ENCODE measurements around a stretch of chr20.

GRCh38 chr20:50586126-50587104 is 76.2 kb downstream of the PTPN1 start:
- PRO-cap, result no peak
- RRBS, result no CpG with 5 or more reads among the region's 17 CpGs

- PRO-cap, result no peak
- RRBS, result no CpG with 5 or more reads among the region's 17 CpGs
Measured at GRCh38 chr20:50655166-50655974, 36.0 kb downstream of the RIPOR3 start.

GRCh38 chr20:50670037-50670864 is 21.1 kb downstream of the RIPOR3 start:
- PRO-cap, result bidirectional peak, plus-strand start at chr20:50670737, minus-strand start at chr20:50670589
- RRBS, result no CpG with 5 or more reads among the region's 16 CpGs

DNA sequence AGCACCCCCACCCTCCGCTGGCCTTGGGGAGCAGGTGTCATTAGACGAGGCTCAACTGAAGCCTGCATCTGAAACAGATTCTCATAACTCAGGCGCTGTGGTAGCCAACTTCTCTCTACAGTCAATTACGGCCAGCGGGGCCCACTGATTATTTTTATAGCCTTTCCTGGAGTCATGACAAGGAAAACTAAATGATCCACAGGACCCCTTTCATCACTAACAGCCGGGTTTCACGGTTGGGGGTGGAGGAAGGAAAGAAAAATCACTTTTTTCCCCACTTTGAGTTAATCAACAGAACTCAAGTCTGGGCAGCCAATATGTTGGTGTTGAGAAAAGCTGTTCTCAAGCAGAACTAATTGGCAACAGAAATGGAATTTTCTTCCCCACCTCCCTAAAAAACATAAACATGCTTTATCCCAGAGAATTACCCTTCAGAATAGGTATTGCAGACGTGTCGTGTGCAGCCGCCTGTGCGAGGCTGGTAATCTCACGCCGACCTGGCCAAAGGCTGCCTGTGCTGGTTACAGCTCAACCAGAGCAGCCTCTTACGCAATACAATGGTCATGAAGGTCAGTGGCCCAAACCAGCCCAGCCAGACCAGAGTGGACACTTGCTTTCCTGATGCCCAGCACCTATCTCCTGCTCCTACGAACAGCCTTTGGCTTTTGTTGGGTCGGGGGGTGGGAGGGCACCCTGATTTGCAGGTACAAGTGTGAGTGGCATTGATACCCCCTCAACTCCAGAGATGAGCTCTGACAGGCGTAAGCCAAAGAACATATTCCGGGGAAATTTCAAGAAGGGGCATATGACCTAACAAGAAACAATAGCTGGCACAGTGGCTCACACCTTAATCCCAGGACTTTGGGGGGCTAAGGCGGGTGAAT is 11.0 kb downstream of the RIPOR3 start:
- PRO-cap, result unidirectional peak, minus-strand start at position 506 of the sequence
- RRBS, result no CpG with 5 or more reads among the region's 19 CpGs

GRCh38 chr20:50710733-50710994 is 19.3 kb upstream of the RIPOR3 start:
- PRO-cap, result bidirectional peak, plus-strand start at chr20:50710850, minus-strand start at chr20:50710790
- RRBS, result no CpG with 5 or more reads among the region's 5 CpGs

DNA sequence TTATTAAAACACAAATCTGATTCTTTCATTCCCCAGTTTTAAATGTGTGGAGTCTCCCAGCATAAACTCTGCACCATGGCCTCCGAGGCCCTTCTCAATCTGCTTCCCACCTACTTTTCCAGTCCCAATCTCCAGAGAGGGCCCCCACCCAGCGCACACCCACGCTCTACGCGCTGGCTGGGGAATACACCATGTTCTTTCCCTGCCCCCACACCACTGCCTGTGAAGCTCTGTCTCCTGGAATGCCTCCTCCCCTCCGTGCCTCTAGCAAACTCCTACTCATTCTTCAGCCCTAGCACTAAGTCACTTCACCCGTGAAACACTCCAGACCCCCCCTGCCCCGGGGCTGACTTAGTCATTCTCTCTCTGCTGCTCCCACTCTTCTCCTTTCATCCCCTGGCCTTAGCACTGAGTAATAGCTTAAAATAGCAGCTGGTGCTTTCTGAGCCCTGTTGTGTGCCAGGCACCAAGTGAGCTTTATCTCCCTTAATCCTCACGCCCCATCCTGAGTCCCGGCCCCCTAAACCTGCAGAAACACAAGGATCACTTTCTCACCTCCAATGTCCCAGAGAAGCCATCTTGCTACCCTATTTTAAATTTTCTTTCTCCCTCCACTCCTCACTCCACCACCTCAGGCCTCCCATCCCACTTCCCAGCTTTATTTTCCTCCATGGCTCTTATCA is 6.5 kb upstream of the PARD6B start:
- PRO-cap, result bidirectional peak, plus-strand start at position 238 of the sequence, minus-strand start at position 101 of the sequence; bidirectional peak, plus-strand start at position 392 of the sequence, minus-strand start at position 275 of the sequence
- RRBS, result no CpG with 5 or more reads among the region's 10 CpGs

GRCh38 chr20:50840573-50841037 is 45.7 kb downstream of the BCAS4 start:
- PRO-cap, result no peak
- RRBS, result no CpG with 5 or more reads among the region's 29 CpGs

DNA sequence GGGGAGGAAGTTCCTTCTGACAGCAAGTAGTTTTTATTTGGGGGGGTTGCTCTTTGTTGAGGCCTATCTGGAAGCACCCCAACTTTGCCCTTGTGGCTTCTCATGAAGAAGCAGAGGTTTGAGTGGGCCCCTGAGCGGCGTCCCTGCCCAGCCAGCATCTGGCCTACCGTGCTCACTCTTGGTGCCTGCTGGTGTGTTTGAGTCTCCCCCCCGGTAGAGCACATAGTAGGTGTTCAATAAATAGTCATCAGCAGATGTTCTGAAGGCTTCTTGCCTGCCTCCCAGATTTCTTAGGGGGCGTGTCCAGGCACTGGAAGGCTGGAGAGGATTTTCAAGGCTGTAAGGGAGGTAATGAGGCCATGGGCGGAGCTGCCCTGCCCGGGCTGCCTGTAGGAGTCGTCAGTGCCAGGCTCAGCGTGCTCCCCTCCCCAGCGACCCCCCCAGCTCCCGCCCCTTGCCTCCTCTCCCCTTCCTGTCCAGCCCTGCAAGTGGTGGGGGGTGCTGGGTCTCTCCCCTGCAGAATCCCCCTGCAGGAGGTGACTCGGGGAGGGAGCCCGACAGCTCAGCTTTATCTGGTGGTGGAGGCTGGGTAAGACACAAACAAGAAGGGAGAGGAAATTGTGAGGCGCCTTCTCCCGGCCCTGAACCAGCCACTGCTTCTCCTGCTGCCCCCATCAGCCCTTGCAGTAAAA is 55.9 kb downstream of the BCAS4 start:
- PRO-cap, result no peak
- RRBS, result 75% methylated on average over 1 of the region's 15 CpGs

DNA sequence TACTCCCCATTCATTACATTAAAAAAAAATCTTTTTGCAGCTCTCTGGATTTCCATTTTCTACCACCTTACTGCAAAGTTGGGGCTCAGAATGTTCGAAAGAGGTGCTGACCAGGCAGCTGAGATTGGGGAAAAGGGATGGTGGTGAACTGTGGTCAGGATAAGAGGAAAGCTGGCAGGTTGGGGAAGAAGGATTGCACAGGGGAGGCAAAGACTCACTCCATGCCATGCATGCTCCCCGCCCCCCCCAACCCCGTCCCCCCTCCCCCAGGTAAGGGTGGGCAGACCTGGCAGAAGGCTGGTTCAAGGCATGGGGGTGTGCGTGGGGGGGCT is 1.2 kb downstream of the ADNP start:
- PRO-cap, result no peak
- RRBS, result no CpG with 5 or more reads among the region's 4 CpGs

DNA sequence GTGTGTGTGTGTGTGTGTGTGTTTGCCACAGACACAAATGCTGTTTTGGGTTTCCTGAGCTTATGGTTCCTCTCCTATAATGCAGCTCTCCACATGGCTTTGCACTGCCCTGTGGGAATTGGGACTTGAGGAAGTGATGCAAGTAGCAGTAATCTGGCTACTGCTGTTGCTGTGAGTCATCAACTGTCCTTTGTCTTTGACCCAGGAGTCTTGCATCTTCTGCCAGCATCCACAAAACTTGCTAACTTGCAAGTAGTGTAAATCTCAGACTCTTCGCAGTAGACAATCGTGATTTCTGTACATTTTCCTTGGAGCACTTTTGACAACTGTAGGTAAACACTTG is 10.8 kb upstream of the KCNG1 start:
- PRO-cap, result bidirectional peak, plus-strand start at position 215 of the sequence, minus-strand start at position 78 of the sequence
- RRBS, result no CpG with 5 or more reads among the region's 2 CpGs

GRCh38 chr20:51084277-51084709 is 61.4 kb upstream of the KCNG1 start:
- PRO-cap, result no peak
- RRBS, result no CpG with 5 or more reads among the region's 10 CpGs

GRCh38 chr20:51365799-51366930 is 176.4 kb downstream of the NFATC2 start:
- PRO-cap, result no peak
- RRBS, result no CpG with 5 or more reads among the region's 20 CpGs

- PRO-cap, result no peak
- RRBS, result no CpG with 5 or more reads among the region's 10 CpGs
Measured at GRCh38 chr20:51431071-51431907, 111.2 kb downstream of the NFATC2 start.

- PRO-cap, result no peak
- RRBS, result no CpG with 5 or more reads among the region's 16 CpGs
Measured at GRCh38 chr20:51494174-51494799, 48.2 kb downstream of the NFATC2 start.

- PRO-cap, result no peak
- RRBS, result no CpG with 5 or more reads among the region's 15 CpGs
Measured at GRCh38 chr20:51695503-51696726, 72.3 kb downstream of the ATP9A start.

GRCh38 chr20:51751979-51752888 is 16.0 kb downstream of the ATP9A start:
- PRO-cap, result no peak
- RRBS, result 48% methylated on average over 2 of the region's 14 CpGs

GRCh38 chr20:52103346-52104512 is 87.8 kb downstream of the ZFP64 start:
- PRO-cap, result no peak
- RRBS, result no CpG with 5 or more reads among the region's 52 CpGs

GRCh38 chr20:52191915-52192891 is 624 bp upstream of the ZFP64 start:
- PRO-cap, result bidirectional peak, plus-strand start at chr20:52192245, minus-strand start at chr20:52192196; bidirectional peak, plus-strand start at chr20:52192510, minus-strand start at chr20:52192385
- RRBS, result 2% methylated on average over 31 of the region's 62 CpGs

DNA sequence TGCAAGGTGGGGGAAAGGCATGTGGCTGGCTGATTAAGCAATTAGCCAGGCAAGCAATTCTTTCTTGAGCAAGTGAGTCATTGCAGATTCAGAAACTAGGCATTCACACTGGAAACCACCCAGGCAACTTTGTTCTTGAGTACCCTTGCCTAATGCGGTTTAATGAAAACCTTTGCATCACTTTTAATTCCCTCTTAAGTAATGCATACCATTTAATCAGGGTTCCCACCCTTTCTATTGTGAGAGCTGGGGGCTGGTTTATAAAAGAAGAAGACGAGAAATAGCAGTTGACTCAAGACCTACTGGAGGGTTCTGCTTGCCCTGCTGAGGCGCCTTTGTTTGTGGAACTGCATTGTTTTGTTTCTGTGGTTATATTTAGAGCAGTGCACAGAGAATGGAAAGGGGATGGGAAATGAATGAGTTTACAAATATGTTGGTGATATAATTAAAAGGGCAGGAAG is 49.0 kb upstream of the TSHZ2 start:
- PRO-cap, result no peak
- RRBS, result no CpG with 5 or more reads among the region's 3 CpGs

GRCh38 chr20:52972541-52973570 is 698 bp downstream of the TSHZ2 start:
- PRO-cap, result no peak
- RRBS, result 26% methylated on average over 11 of the region's 51 CpGs